Bronchial lymph node (tissue), 1 donor: Measurements from ENCODE around the genes DYNAP and TXNL1.

DNA sequence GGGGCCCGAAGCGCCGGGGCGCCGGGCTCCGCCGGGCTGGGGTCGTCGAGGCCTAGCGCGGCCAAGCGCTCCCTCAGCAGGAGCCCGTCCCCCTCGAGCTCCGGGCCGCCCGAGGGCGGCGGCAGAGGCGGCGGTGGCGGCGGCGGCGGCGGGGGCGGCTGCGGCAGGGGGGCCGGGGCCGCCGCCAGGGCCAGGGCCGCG is 478 bp downstream of the MEX3C start:
- PRO-cap, result no peak

DNA sequence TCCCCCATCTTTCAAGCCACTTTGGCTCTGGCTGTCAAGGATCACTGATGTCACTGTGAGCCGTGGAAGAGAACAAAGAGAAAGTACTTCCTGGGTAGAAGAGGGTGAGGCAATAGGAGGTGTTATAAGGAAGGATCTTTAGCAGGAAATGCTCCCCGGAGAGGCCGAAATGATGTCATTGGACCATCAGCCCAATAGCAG is 228.4 kb upstream of the MEX3C start:
- PRO-cap, result no peak

GRCh38 chr18:52273776-52274030 is 66.3 kb upstream of the DCC start:
- PRO-cap, result no peak

- PRO-cap, result no peak
Observed at GRCh38 chr18:54222147-54222990, 2.1 kb downstream of the MBD2 start.

DNA sequence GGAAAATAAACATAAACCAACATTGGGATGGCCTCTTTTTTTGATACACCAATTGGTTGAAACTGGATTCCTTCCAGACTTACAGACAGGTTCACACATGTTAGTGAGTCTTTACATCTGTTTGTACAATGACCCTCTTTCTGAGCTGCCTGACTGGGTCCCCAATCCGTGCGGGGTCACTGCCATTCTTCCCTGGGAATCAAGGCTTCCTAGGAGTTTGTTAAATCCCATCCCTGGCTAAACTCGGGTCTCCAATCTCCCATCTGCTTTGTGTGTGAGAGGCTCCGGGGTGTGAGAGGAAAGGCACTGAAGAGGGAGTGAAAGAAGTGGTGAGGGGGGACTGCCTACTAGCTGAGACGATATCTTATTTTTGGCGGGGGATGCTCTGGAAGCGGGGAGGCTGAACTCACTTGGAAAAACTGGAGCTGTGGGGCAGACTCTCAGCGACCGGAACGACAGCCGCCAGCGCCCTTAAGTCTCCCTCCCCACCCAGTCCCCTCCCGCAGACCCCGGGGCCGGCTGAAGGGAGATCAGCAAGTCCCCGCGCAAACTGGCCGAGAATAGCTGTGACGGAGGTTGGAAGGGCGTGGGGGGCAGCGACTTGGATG is 420 bp downstream of the STARD6 start:
- PRO-cap, result no peak

DNA sequence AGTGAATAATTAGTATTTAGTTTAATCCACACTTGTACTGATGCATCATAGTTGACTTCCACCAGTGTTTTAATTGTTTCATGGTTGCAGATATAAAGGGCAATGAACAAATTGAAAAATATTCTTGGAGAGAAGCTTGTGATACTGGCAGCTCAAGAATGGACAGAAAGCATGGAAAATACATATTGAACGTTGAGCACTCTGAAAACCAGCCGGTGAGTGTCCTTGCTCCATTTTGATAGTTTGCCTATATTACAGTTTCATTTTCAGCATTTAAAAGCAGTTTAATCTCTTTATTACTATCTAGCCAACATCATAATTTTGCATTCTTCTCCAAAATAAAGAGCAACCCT is at the start of gene DYNAP:
Gene DYNAP, plus strand, starts transcription at position 121 of the 353 bp plus-strand sequence.
- PRO-cap, result no peak

GRCh38 chr18:54776238-54776745 is 52.0 kb upstream of the RAB27B start:
- PRO-cap, result no peak

DNA sequence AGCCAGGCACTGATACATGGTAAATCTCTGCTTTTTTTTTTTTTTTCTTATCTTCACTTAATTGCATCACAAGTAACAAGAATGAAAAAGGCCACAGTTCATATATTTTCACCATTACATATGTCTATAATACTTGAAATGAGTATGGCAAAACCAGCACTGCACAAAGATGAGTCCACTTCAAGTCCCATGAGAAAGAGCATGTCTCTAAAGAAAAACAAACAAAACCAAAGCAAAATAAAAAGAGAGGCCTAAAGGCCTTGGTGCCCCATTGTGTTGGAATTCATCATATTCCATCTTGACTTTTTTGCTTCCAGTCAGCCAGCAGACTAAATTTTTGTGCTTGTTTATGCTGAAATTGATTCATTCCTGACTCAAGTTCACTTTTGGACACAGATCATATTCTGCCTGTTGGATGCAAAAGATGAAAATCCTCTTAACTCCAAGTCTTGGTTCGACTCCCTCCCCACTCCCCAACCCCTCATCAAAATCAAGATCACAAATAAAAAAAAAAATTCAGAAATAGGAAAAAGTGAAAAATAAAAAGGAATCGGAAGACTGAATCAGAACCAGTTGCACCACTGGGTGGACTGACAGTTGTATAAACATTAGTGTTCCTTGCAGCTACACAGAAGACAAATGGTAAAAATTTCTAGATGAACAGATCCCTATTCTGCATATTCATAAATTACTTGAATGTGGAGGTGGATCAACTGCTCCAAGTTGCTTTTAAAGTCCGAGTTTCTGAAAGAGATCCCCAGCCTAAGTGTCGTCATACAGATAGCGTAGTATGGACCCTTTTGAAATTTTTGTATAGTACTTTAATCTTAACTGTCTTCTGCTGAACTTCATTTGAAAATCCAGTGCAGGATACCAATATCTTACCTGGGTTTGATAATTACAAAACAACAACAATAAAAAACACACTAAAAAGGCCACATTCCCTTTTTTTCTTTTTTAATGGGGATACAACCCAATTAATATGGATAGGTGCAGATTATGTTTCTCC is 265.2 kb upstream of the CCDC68 start:
- PRO-cap, result no peak

DNA sequence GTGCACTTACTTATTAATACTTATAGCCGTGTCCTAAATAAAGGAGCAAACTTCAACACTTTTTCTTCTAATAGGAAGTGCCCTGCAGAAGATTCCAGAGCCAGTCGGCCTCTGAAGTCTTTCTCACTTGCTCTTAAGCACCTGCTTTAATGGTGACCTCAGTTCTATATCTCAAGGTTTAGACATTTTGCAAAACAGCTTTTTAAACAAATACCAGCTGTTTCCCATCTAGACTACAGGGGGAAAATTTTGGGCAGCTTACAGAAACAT is 285.2 kb upstream of the CCDC68 start:
- PRO-cap, result no peak

GRCh38 chr18:55319356-55319933 is 268.5 kb downstream of the TCF4 start:
- PRO-cap, result bidirectional peak, plus-strand start at chr18:55319756, minus-strand start at chr18:55319687

- PRO-cap, result bidirectional peak, plus-strand start at chr18:55322291, minus-strand start at chr18:55322257; bidirectional peak, plus-strand start at chr18:55322522, minus-strand start at chr18:55322340; unidirectional peak, minus-strand start at chr18:55322735
Observed at GRCh38 chr18:55322106-55323056, 265.6 kb downstream of the TCF4 start.

GRCh38 chr18:55328099-55328779 is 259.8 kb downstream of the TCF4 start:
- PRO-cap, result bidirectional peak, plus-strand start at chr18:55328512, minus-strand start at chr18:55328438; bidirectional peak, plus-strand start at chr18:55328550, minus-strand start at chr18:55328590

DNA sequence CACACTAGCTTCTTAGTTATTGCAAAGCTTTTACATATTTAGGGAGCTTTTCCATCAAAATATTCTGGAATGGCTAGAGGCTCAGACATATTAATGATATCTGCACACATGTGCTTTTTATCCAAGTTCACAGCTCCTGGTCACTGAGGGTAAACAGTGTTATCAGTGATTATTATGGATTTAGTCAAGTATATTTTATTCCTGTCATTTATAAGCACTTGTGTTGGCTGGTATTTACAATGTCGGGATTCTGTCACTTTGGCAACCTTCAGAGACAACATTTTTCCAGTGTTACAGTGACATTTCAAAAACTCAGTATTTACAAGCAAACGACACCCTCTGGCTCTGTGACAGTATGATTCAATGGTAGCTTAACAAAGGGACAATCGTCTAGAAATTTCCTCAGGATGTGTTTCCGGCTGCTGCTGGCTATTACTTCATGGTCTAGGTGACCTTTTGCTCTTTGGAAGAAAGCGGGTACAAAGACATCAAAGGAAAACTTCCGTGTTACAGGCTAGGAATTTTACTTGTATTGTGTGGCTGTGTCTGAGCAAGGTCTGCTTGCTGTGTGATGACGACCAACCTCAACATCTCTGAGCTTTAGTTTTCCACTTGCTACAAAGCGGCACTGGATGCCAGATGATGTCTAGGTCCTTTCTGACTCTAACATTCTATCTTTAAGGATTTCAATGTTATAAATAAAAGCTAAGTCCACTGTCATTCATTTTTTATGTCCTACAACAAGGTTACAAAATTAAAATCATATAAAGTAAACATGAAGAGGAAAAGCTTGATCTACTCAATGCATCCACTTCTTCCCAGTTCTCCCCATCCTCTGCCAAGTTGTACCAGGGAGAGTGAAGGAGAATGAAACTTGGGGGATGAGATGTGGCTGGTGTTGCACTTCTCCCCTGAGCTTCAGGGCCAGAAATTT is 200.3 kb downstream of the TCF4 start:
- PRO-cap, result bidirectional peak, plus-strand start at position 553 of the sequence, minus-strand start at position 252 of the sequence

DNA sequence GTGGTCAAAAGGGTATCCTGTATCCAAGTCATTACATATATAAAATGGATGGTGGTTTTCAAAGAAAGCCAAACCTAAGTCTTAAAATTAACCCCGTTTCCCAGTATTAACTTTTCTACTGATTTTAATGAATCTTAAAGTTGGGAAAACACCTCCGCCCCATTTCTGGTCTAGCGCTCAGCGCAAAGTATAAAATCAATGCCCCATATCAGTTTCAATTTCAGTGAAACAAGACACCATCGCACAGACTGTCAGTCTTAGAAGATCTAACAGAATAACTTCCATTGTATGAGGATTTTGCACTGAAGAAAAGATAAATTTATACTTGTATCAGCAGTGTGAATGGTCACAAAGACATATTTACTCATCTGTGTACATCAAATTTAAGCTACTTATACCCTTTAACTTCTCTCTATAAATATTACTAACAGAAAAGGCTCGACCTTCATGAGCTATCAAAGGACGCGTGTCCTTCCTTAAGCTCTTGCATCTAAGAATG is 183.2 kb downstream of the TCF4 start:
- PRO-cap, result no peak

DNA sequence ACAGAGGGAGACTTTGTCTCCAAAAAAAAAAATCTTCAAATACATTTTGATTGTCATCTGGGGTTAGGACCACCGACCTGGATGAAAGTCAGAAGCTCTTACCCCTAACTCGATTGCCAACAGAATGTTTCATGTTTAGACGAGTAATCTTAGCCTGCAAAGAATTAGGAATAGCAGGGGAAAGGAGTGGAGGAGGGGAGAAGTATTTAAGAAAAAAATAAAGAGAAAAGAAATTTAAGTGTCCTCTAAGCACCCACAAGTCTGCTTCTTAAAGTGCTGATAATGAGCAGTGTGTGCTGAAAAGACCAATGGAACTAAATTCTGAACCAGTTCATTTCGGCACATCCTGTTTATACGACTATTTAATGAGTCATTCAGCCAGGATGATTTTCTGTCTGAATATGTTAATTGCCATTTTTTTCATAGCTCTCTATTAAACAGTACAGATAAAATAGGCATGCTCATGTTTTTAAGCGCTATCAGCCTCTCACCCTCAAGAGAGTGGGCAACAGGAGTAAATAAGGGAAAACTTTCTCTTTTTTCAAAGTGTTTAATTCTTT is 87.8 kb downstream of the TCF4 start:
- PRO-cap, result bidirectional peak, plus-strand start at position 433 of the sequence, minus-strand start at position 323 of the sequence

- PRO-cap, result unidirectional peak, plus-strand start at chr18:55848569
Observed at GRCh38 chr18:55848359-55848841, 260.4 kb upstream of the TCF4 start.

DNA sequence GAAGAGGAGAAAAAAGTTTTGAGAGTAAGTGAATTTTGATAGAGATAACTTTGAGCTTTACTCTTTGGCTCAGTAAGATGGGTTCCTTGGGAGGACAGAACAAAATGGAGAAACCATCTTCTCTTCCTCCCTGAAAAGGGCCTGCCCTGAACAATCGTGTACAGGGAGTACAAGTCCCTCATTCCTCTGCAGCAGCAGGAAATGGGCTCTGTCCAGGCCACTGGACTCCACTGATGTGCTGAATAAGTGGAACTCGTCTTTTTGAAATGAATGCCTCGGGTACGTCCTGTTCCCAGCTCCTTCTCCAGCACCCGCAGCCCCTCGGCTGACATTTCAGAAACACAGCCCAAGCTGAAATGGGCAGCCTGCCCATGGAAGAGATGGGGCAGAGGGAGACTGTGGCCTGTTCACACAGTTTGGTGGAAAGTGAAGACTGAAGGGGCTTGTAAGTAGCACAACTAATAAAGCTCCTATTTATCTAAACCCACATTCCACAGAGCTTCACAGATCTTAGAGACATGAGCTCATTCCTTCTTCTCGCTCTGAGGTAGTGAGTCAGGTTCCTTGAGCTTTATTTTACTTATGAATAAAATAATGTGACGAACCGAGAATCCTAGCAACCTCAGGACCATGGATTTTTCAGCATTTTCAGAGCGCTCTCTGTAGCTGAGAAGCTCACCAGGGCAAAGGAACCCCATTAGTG is 498.6 kb downstream of the TXNL1 start:
- PRO-cap, result no peak

- PRO-cap, result unidirectional peak, plus-strand start at chr18:56637989; bidirectional peak, plus-strand start at chr18:56638824, minus-strand start at chr18:56638592
Observed at GRCh38 chr18:56637784-56638745, at the start of gene TXNL1. TXNL1 (minus strand) TSS chr18:56638592.

GRCh38 chr18:56747131-56747833 is 96.1 kb downstream of the WDR7 start:
- PRO-cap, result no peak

DNA sequence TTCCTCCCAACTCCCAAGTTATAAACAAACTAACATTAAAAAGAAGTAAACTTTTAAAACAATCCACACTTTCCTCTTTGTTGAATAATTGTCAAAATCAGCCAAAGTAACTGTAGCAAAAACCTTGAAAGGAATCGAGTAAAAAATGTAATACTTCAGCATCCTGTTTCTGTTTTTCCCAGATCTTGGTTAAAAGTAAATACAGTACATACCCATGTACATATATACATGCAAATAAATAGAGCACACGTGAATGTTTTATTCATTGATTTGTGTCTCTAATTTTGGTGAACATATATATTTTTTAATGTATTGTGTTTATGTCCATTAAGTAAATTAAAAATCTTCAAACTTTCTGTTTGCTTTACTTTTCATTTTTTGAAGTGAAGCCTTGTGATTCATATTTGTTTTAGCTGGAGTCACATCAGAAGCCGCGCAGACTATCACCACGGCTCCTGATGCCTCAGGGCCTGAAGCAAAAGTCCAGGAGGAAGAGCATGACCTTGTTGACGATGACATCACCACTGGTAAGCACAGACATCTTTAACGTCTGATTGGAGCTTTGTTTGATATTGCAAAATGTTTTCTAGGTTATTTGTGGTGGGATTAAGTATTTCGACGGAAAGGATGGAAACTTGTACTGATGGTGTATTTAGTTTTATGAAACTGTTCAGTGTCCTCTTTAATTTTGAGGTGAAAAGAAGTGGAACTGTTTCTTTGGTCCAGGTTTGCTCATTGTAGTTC is 164.6 kb downstream of the WDR7 start:
- PRO-cap, result no peak